Measurements from ENCODE around the gene CDCP2.

DNA sequence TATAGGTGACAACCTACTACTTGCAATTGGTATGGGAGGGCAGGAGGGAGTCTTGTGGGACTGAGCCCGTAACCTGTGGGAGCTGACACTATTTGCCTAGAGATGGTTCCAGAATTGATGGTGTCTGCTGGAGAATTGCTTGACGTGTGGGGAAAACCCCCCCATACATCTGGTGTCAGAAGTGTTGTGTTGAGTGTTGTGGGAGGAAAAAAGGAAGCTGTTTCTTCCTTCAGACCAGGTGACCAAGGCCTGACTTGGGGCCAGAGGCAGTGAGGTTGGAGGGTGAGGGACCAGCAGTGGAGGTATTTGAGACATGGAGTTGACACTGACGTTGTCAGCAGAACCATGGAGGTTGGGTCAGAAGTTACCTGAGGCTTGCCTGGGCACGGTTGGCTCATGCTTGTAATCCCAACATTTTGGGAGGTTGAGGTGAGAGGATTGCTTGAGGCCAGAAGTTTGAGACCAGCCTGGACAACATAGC, 8.4 kb downstream of the SHISAL2A start:
- RRBS: no CpG with 5 or more reads among the region's 4 CpGs

DNA sequence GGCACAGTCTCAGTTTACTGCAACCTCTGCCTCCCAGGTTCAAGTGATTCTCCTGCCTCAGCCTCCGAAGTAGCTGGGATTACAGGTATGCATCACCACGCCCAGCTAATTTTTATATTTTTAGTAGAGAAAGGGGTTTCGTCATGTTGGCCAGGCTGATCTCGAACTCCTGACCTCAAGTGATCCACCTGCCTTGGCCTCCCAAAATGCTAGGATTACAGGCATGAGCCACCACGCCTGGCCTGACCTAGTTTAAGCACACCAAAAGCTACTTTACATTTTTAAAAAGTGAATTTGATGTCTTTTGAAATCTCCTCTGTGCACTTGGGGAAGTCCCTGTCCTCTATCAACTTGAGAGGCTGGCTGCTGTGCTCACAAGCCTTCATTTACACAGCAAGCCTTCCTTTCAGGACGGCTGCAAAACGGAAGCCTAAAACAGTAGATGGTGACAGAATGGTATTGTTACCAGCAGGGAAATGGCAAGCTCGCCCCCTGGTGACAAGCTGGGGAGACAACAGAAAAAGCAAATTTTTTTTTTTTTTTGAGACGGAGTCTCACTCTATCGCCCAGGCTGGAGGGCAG, 12.1 kb downstream of the COA7 start:
- RRBS: no CpG with 5 or more reads among the region's 10 CpGs

DNA sequence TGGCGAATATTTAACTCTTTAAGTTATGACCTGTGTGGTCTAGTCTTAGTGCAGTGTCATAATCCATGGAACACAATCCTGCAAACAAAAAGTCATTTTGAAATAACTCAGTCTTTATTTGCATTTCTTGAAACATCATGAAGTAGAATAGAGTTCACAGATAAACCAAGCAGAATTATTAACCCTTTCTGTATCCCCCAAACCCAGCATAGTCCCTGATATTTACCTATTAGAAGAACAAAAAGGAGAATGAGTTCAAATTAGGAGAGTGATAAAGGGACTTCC, 19.9 kb downstream of the ZYG11B start:
- RRBS: no CpG with 5 or more reads among the region's 1 CpG

GRCh38 chr1:52919150-52920382, 2.0 kb downstream of the ECHDC2 start:
- RRBS: no CpG with 5 or more reads among the region's 9 CpGs

- RRBS: no CpG with 5 or more reads among the region's 12 CpGs
Observed at GRCh38 chr1:53053475-53054451, 8.2 kb upstream of the PODN start.

GRCh38 chr1:53062389-53063774, 869 bp downstream of the PODN start:
- RRBS: 10% methylated on average over 20 of the region's 82 CpGs

GRCh38 chr1:53073570-53074527, 11.8 kb downstream of the PODN start:
- RRBS: no CpG with 5 or more reads among the region's 16 CpGs

DNA sequence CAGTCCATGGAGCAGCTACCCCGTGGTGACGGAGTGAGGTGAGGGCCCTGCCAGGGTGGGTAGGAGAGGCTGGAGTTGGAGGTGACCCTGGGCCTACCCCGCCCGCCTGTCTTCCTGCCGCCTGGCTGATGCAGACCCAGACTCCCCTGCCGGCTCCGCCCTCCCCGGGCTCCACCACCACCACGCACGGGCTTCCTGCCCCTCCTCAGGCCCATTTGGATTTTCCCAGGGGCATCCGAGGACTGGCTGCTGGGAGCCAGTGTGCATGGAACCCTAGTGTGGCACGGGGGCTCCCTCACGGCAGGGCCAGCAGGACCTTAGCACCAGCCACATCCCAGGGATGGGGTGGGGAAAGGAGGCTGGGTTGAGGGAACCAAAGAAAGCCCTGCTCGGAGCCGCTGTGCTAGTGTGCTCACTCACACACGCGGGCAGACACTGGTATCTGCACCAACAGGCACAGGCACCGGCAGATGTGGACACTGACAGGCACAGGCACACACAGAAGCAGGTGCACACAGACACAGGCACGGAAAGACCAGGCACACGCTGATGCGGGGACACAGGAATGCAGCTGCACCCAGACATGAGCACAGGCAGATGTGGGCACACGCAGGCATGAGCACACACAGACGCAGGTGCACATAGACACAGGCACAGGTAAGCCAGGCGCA, 32.7 kb downstream of the PODN start:
- RRBS: no CpG with 5 or more reads among the region's 24 CpGs

DNA sequence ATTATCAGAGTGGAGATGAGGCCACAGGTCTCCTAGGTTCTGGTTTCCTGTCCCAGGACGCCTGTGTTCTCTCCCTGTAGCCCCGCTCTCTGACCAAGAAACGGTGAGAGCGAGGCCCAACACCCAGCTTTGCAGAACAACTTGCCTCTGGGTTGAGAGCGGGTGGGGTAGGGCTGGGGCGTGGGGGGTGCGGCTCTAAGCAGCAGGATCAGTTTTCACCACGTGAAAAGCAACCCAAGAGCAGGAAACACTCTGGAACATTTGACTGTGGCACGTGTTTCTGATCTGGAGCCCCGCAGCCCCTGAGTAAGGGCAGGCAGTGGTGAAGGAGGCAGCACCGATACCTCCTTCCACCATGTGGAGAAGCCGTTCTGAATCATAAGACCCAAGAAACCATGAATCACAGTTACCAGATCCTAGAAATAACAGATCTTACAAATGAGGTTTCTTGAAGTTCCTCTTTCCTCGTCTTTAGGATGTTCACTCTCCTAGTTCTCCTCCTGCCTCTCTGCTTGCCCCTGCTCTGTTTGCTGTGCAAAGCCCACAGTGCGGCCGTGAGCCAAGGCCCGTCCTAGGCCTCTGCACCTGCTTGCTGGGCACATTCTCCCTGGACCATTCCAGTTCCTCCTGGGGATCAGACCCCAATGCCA, 32.0 kb downstream of the SLC1A7 start:
- RRBS: no CpG with 5 or more reads among the region's 16 CpGs

DNA sequence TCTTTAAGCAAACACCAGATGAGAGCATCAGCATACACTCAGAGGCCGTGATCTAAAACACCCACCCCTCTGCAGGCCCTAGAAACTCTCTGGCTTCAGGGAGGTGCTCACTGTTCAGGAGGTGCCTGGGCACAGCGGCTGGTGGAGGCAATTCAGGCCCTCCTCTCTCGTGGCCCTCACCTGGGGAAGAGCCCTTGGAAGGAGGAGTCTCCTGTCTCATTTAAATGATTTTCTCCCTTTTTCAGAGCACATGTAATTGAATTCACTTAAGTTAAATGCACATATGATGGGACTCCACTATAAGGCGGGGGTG, 16.4 kb downstream of the SLC1A7 start:
- RRBS: no CpG with 5 or more reads among the region's 4 CpGs

GRCh38 chr1:53145613-53146600, 3.5 kb upstream of the SLC1A7 start:
- RRBS: no CpG with 5 or more reads among the region's 26 CpGs

DNA sequence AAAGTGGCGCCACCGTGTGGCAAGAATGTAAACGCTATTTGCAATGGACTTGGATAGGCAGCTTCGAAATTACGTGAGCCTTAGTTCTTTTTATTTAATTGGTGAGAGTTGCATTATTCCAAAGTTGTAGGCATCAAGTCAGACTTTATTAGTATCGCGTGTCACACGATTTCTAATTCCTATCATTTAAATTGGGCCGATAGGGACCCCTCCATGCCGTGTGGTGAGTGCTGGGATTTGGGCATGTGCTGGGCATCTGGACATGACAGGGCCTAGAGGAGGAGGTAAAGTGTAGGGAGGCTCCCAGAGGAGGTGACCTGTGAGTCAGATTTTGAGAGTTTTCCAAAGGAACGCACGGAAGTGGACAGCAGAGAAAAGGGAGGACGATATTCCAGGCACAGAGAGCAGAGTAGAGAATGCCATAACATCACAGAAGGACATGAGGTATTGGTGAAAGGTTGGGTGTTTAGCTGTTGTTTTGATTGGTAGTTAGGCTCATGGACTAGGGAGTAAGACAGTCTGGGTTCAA, 14.4 kb upstream of the CPT2 start:
- RRBS: no CpG with 5 or more reads among the region's 13 CpGs

DNA sequence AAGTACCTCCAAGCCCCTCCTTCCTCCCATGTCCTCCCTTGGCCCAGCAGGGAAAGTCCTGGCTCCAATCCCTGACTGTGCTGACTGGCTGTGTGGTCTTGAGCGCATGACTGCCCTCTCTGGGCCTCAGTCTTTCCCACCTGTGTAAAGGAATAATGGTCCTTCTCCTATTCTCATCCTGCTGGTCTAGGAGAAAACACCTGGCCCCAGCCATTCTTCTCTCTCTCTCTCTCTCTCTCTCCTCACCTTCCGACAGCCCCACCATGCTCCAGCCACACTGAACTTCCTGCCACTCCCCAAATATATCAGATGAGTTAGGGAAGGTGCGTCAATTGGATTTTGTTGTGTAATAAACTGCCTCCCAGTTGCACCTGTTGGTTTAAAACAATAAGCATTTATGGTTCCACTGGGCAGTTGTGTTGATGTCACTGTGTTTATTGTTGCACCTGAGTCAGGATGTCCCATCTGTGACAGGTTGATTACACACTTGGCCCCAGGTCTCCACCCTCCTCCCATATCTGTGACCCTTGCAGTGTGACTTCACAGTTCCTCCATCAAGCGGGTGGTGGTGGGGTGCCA, 22.3 kb upstream of the LRP8 start:
- RRBS: no CpG with 5 or more reads among the region's 4 CpGs

GRCh38 chr1:54152771-54153415, at the start of gene CDCP2:
Gene CDCP2, minus strand, starts transcription at chr1:54153000.
- RRBS: 100% methylated on average over 1 of the region's 10 CpGs

- RRBS: no CpG with 5 or more reads among the region's 12 CpGs
Observed at GRCh38 chr1:54223659-54224349, 23.8 kb downstream of the MRPL37 start.

- RRBS: no CpG with 5 or more reads among the region's 3 CpGs
Observed at GRCh38 chr1:54277771-54278250, 77.8 kb downstream of the MRPL37 start.

DNA sequence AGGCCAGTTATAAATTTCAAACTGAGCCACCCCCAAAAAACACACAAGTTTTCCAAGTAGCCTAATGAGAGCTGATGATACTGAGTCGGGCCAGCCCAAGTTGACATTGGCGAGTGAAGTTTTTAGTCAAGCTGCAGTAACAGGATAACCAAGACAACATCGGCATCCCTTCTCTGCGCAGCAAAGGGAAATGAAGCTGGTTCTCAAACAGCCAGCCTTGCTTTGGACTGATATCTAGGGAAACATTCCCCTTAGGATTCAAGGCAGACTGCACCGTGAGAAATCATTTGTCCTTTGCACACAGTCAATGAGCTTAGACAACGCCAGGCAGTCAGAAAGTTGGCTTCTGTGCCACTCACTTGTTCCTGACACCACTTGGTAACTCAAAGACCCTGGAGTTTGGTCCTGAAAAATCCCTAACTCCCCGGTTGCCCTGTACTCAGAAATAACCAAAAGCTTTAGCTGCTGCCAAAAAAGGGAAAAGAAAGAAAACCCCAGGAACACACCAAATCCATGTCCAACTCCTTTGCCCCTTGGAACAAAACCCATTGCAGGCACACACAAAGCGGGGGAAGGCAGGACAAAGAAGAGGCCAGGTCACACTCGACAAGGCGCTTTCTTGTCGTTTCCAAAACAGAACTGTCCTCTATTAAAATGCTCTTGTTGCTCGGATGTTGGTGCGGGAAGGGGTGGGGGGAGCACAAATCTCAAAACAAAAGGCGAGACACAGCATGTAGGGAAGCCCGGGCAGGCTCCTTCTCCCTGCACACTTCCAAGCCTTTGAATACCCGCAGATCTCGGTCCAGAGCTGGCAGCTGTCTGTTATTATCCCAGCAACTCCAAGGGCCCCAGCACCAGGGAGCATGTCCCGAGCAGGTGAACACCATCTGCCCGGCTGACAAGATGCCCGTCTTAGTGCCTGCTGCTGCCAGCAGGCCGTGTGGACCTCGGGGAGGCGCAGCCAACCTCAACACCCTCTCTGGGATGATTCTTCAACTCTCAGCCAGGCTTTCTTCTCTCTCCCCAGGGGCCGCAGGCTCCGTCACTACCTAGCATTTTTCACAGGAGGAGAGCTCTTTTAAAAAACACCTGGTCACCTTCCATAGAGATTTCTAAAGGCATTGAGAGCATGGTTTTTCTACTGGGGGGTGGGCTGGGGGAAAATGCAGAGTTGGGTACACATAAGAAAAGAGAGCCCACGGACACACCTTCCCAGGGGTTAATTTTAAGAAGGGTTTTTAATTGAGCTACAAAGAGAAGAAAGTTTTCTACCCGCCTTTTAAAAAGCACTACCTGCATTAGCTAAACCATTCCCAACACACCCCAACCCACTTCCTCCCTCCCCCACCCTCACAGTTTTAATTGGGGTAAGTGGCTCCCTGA, 109.8 kb downstream of the MRPL37 start:
- RRBS: no CpG with 5 or more reads among the region's 27 CpGs

- RRBS: no CpG with 5 or more reads among the region's 7 CpGs
Observed at GRCh38 chr1:54349646-54350207, 149.8 kb downstream of the MRPL37 start.

DNA sequence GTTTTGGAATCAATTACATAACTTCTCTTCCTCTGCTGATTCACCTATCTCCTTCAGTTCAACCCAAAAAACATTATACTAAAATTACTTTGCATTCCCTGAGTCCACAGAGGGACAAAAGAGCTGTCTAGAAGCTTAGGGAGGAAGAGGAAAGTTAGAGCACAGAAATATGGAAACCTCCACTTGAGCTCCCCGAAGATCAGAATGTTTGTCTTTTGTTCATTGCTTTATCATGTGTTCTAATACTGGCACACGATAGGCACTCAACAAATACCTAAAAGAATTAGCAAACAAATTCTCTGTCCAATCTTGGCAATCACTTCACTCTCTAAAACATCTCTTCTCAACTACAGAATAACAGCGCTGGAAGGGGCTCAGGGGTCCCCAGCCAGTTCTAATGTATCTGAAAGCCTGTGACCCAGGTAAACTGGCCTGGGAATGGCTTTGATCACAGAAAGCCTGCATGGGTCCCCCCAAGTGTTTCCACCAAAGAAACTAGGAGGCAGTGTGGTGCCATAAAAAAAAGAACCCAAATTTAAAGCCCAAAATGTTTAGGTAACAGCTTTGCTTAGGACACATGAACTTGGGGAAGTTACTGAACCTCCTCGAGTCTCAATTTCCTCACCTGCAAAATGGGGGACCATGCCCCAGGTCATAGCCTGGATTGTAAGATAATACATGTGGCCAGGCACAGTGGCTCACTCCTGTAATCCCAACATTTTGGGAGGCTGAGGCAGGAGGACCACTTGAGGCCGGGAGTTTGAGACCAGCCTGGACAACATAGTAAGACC, 160.3 kb downstream of the MRPL37 start:
- RRBS: no CpG with 5 or more reads among the region's 5 CpGs